Glomerular endothelial cell (primary cell): ENCODE measurements around a stretch of chr4.

DNA sequence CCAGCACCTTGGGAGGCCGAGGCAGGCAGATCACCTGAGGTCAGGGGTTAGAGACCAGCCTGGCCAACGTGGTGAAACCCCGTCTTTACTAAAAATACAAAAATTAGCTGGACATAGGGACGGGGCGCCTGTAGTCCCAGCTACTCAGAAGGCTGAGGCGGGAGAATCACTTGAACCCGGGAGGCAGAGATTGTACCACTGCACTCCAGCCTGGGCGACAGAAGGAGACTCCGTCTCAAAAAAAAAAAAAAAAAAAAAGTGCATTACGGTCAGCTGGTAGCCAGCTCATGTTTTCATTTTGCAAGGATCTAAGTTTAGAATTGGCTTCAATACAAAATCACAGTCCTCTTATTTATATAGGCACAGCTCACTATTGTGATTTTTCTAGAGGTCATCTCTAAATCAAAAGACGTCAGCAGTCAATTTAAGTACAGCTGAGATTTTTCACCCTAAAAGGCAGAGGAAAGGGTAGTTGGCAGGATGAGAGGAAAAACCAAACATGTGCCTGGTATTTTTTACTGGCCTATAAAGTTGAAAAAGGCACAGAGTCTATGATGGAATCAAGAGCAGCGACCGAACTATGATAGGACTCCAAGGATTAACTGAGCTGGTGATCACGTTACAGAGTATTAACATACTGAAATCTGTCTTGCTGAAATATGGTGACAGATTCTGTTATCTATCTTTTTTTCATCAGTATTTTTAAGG lies 30.9 kb downstream of the ASB5 start:
- RAMPAGE, long total RNA, result no peak

DNA sequence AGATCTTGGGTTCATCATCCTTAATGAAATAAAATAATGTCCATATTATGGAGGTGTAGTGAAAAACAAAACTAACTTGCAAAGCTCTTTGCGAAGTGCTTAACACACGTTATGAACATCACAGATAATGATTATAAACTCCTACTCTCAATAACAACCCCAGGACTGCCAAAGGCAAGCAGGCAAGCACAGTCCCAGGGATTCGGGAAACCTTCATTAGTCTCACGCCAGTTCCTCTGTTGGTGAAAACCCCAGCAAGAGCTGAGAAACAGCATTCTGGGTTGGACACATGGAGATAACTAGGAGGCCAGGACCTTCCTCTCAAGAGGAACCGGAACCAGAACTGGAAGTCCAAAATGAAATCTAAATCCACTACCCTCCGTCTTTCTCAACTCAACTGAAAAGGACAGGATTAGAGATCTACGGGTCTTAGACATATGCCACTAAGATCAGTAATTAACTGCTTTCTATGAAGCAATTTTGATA lies 3.8 kb downstream of the VEGFC start:
- RAMPAGE, long total RNA, result no peak

- RAMPAGE, long total RNA, result no peak
These were observed 1.1 kb downstream of the AGA start for GRCh38 chr4:177440930-177441781.

DNA sequence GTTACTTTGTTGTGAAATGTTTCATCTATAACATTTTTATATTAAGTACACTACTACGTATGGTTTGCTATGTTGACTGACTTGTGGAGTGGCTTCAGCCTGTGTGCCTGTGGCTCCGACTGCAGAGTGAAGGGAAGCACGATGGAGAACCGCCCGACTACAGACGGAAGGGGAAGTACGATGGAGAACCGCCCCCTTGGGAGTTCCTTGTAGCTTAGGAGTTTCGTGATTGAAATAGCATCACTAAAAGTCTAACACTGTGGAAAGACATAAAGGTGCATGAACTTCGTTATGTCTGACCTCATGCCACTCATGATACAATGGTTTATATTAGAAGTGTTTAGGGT lies 595.6 kb upstream of the AGA start:
- RAMPAGE, long total RNA, result no peak

DNA sequence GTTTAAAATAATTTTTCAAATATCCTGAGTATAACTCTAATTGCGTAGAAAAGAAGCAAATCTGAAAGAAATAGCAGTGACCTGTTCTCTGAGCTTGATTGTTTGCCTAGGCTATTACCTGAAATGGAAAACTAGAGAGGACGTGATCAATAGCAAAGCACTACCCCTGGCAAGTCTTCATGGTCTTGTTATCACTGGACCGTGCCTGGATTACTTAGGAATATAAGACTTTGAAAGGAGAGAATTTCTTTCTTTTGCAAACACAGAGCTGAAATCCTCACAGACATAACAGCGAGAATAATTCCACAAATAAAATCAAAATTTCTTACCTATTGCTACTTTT lies 880.6 kb upstream of the AGA start:
- RAMPAGE, long total RNA, result no peak

DNA sequence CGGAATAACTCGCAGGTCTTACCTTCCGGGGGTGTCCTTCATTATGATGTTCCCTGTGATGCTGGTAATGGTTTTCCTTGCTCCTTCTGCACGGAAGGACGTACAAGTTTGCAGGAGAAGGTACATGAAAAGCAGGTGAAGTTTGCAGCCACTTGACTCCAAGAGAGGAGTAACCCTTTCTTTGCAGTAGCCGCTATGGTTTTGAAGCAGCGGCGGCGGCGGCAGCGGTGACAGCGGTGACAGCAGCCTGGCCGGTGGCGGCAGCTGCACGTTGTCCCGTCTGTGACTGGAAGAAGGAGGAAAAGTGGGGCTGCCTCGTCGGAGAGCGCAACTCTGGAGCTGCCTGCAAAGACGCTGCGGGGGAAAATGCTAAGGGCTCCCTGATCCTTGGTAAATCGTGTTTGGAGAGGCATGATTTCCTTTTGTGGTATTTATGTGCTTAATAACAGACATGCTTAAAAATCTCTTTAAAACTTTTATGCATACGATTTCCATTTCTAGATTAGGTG lies 2183.6 kb upstream of the TENM3 start:
- RAMPAGE, long total RNA, result no peak

GRCh38 chr4:180134047-180134591 lies 2109.1 kb upstream of the TENM3 start:
- RAMPAGE, long total RNA, result no peak

DNA sequence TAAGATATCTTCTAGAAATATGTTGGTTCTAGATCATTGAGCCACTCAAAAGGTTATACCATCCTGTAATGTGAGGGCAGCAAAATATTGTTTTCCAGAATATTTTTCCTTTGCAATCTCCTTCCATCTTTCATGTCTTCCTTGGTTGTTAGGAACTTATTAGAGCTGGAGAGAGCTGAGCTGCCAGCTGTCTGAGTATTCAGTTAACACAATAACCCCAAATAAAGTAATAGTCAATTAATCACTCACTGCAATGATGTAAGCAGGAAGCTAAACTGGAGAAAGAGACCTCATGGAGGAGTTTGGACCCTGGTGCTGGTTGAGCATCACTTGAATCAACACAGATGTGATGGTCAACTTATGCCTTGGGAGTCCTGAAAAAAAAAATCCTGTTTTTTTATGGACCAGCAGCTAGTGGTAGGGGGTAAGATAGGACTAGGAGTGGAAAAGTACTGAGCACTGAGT lies 2089.3 kb upstream of the TENM3 start:
- RAMPAGE, long total RNA, result no peak

- RAMPAGE, long total RNA, result no peak
These were observed 1839.8 kb upstream of the TENM3 start for GRCh38 chr4:180403438-180403864.

GRCh38 chr4:181264798-181265425 lies 978.3 kb upstream of the TENM3 start:
- RAMPAGE, long total RNA, result no peak

GRCh38 chr4:182144626-182145090 lies 98.5 kb upstream of the TENM3 start:
- RAMPAGE, long total RNA, result no peak

- RAMPAGE, long total RNA, result no peak
These were observed 204.6 kb downstream of the TENM3 start for GRCh38 chr4:182447742-182448324.

DNA sequence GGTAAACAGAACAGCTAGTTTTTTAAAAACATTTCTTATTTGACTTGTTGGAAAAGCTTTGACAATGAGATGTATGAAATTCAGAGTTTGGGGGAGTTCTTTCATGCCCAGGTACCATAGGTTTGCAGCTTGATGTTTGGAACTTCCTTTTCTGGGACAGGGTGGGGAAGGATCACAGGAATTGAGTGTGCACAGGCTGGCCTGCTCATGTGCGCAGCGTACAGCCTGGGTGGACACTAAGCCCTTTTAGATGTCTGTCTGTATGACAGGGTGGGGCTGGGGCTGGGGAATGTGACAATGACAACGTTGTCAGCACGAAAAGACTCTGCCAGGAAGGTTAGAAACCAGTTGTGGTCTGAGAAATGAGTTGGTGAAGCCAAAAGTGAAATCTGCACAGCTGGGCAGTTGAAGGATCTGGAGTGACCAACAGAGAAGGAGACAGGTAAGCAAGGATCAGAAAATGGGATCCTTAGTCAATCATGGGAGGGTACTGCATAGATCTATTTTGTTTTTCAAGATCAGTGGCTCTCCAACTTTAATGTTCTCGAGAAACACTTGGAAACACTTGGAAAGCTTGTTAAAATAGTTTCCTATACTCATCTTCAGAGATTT lies 47.5 kb downstream of the WWC2 start:
- RAMPAGE, long total RNA, result no peak

GRCh38 chr4:183253284-183254187 lies 66.5 kb downstream of the CLDN22 start:
- RAMPAGE, long total RNA, result no peak

GRCh38 chr4:183412774-183413320 lies 31.6 kb upstream of the CDKN2AIP start:
- RAMPAGE, long total RNA, result no peak

DNA sequence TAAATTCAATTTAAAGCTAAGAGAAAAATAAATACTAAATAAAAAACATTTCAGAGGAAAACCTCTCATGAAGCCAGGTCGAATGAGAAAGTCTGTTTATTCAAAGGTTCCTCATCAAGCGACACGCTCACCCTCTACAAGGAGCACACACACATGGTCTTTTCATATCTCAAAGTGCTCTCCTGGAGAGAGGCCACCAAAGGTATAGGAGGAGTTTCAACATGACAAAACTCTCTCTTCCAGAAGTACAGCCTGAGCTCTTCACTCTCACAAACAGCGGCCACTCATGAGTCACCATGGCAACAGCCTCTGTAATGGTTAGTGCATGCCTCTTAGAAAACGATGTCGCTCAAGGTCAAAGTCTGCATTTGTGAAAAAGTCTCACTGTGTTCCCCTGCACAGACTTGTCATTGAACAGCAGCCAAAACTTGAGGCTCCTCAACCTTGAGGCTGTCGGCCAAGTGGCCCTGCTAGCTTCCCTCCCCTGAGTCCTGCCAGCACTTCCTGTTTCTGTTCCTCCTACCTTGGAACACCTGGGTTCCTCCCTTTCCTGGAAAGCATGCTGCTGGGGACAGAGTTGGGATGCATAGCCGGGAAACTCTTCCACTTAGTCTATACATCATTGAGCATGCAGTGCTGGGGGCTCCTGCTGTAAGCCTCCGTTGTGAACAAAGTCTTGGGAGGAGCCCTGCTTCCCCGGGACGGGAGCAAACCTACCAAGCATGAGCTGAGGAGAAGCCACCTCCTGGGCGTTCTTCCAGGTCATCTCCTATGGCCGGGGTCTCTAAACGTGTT lies 66.5 kb downstream of the ING2 start:
- RAMPAGE, long total RNA, result no peak

- RAMPAGE, long total RNA, result no peak
These were observed 98.8 kb upstream of the STOX2 start for GRCh38 chr4:183806187-183806769.

GRCh38 chr4:184020050-184020631 lies 115.0 kb downstream of the STOX2 start:
- RAMPAGE, long total RNA, result no peak

DNA sequence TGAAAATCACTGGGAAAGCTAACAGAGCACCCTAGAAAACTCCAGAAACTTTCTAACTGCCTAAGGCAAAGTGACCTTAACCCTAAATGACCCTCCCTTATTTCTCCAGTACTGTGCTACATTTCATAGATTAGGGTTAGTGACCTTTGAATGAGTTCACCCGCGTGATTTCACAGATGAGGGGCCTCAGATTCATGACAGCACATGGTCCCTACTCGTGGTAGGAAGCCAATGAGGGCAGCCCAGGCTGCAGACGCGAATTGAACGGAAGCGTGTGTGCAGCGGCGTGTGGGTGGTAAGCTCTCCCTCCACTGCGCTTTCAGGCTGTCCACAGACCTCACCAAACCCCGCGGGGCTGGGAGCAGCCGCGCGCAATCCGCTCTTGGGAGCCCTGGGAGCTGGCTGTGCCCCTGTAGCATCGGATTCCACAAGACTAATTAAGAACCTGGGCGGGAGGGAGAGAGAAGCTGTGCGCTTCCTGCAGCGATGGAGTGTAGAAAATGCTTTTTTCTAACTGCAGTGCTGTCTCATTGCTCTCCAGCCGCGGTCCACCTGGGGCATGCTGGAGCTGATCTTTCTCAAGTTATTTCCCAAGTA lies 134.8 kb downstream of the STOX2 start:
- RAMPAGE, long total RNA, result no peak

DNA sequence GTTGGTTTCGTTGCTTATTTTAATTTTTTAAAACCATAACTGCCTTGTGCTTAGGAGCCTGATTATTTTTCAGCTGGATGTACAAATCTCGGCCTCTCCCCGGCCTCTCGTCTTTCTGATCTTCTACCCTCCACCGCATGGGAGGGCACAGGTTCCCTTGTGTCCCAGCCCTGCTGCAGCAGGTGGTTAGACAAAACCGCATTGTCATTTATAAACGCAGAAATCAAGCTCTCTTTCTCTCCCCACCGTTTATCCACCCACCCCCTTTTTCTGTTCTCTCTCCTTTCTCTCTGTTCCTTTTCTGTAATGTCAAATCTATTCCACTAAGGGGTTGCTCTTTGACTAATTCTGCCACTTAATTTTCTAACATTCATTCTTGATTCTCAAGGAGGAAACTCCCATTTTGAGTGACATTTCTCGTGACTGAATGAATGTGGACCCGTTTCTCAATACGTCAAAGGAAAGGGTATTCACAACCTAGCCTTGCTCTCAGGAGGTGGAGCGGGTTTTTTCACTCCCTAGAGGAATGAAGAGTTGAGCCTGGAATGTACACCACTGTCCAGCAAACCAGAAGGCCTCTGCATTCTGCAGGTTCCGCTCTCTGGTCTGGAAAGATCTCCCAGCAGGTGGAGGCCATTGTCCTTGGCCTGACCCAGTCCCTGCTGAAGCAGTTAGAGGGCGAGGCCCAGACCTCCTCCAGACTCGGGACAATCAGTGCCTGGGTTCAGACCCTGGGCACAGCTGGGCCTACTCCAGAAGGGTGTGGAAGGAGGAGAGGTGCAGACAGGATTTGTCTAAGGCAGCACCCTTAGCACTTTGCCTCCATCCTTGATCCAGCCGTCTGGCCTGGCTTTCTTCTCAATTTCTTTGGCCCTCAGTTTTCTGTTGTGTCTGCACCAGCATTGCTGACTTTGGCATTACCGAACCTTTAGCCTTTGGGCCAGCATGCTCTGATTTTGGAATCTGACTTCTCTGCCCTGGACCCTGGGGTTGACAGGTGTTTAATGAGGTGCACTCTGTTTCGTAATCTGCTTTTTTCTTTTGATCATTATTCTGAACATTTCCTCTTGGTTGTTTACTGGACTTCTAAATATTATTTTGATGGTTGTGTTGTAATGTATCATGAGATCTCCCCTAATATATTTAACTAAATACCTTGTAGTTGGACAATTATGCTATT lies 71.1 kb upstream of the ENPP6 start:
- RAMPAGE, long total RNA, result no peak